A172 (cell line): ENCODE measurements around the gene TRAPPC2B.

GRCh38 chr19:56981317-56981974 lies 138.3 kb upstream of the USP29 start:
- RAMPAGE, long total RNA, result no peak

DNA sequence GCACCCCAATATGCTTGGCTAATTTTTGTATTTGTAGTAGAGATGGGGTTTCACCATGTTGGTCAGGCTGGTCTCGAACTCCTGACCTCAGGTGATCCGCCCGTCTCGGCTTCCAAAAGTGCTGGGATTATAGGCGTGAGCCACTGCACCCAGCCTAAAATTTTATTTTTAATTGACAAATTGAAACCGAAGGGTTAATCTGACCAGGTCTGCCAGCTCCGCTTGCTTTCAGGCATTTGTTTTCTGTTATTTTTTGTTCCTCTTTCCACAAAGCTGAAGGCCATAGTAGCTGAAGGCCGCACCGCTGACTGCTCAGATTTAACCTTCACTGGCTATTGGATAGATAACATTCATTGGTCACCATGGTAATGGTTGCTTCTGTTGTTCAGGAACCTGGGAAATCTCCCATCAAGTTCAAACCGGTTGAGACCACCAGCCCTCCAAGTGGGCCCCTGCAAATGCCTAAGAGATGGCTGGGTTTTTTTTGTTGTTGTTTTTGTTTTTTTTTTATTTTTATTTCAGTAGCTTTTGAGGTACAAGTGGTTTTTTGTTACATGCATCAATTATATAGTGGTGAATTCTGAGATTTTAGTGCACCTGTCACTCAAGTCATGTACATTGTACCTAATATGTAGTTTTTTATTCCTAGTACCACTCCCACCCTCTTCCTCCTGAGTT lies 124.4 kb upstream of the USP29 start:
- RAMPAGE, long total RNA, result no peak

GRCh38 chr19:57171700-57172715 lies 4.7 kb upstream of the DUXA start:
- RAMPAGE, long total RNA, result no peak

- RAMPAGE, long total RNA, result no peak
Measured at GRCh38 chr19:57239977-57240290, 498 bp upstream of the ZNF805 start.

DNA sequence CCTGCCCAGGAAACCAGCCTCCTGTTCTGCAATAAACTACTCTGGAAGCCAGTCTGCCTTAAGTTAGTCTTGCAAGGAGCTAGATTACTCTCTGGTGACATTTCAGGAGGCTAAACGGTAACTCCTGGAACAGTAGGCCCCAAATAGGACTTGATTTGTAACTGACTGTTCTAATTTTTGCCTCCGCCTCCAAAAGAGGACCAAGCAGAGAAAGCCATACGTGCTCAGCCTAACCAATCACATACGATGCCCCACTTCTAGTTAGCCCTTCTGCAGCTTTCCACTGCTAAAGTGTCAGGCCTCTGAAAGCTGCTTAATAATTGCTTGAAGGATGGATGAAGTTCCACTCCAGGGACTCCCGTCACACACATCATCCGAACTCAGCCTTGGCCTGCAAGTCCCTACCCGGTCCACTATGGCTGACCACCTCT lies 751 bp downstream of the ZNF805 start:
- RAMPAGE, long total RNA, result no peak

DNA sequence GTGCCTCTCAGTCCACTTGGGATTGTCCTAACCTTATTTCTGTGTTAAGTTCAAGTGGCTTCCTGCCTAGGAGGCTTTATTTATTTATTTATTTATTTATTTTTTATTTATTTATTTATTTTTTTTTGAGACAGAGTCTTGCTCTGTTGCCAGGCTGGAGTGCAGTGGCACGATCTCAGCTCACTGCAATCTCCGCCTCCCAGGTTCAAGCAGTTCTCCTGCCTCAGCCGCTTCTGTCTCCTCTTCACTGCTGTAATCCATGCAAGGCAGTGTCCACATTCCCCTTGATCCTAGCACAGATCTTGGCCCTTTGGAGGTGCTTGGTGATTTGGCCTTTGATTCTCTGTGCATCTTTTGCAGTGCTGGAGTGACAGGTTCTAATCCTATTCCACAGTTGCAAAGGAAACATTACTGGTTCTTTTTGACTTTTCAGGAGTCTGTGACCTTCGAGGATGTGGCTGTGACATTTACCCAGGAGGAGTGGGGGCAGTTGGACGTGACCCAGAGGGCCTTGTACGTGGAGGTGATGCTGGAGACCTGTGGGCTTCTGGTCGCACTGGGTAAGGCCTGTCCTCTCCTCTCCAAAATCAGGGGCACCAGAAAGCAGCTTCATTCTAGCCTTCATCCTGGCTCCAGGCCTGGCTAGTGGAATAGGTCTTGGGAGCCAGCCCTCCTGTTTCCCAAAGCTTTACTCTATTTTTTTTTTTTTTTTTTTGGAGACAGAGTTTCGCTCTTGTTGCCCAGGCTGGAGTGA lies 4.0 kb downstream of the ZNF460 start:
- RAMPAGE, long total RNA, result no peak

GRCh38 chr19:57362869-57363732 lies at the start of gene TRAPPC2B:
TSS of gene TRAPPC2B (plus strand) at chr19:57363551.
- RAMPAGE, long total RNA, result start-site peak on the plus strand at chr19:57363499-57363577, 263 and 327 reads in 2 replicates

DNA sequence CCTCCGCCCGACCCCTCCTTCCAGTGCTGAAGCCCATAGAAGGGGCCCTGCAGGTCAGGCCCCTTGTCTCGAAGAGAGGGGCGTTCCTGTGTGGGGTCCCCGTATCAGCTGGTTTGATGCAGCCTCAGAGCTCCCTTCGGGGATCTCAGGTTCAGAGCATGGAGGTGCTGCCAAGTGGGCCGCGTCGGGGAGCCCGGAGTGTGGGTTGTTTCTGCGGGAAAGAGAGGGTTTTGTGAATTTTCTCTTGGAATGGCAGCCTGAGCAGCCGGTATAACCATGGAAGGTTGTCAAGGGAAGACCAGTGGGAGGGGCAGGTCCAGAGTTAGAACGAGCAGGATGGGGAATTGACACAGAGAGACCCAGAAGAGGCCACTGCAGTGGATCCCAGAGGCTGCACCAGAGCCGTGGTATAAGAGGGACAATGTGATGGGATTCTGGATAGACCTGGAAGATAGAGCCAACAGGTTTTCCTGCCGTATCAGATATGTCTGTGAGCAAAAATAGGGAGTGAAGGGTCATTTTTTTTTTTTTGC lies 448 bp downstream of the TRAPPC2B start:
- RAMPAGE, long total RNA, result no peak

- RAMPAGE, long total RNA, result no peak
Measured at GRCh38 chr19:57753724-57754731, 7.4 kb downstream of the ZNF776 start.

- RAMPAGE, long total RNA, result no peak
Measured at GRCh38 chr19:57800694-57801216, 14.0 kb downstream of the ZNF552 start.

- RAMPAGE, long total RNA, result no peak
Measured at GRCh38 chr19:57815208-57815976, 679 bp upstream of the ZNF552 start.

- RAMPAGE, long total RNA, result no peak
Measured at GRCh38 chr19:57926987-57927523, 8.1 kb downstream of the ZNF418 start.

DNA sequence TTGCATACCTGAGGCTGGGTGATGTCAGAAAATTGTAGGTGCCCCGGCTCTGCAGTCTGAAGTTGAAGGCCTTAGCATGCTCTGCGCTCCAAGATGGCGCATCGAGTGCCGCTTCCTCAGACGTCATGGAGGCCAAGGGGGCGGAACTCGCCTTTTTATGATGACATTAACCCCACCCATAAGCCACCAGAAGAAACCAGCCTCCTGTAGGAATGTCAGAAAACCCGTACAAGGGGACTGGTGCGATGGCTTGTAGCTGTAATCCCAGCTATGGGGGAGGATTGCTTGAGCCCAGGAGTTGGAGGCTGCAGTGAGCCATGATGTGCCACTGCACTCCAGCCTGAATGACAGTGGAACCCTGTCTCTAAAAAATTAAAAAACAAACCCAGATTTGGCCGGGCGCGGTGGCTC lies 1.4 kb downstream of the ZNF135 start:
- RAMPAGE, long total RNA, result no peak

DNA sequence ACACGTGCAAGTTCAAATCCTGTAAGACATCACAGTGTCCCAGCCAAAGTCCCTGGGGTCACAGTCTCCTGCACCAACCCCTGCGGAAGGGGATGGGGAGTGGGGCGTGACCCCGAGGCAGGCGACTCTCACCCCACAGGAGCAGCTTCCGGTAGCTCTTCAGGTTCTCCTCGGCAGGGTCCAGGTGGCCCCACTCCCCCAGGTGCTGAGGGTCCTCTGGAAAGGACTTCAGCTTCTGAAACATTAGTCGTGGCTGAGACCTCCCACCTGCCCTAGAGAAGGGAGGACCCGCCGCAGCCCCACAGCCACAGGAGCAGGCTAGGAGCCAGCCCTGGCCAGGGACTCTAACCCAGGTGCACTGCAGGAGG lies 11.3 kb downstream of the ZSCAN18 start:
- RAMPAGE, long total RNA, result no peak

- RAMPAGE, long total RNA, result no peak
Measured at GRCh38 chr19:58361621-58362333, 774 bp downstream of the ZNF497 start.

DNA sequence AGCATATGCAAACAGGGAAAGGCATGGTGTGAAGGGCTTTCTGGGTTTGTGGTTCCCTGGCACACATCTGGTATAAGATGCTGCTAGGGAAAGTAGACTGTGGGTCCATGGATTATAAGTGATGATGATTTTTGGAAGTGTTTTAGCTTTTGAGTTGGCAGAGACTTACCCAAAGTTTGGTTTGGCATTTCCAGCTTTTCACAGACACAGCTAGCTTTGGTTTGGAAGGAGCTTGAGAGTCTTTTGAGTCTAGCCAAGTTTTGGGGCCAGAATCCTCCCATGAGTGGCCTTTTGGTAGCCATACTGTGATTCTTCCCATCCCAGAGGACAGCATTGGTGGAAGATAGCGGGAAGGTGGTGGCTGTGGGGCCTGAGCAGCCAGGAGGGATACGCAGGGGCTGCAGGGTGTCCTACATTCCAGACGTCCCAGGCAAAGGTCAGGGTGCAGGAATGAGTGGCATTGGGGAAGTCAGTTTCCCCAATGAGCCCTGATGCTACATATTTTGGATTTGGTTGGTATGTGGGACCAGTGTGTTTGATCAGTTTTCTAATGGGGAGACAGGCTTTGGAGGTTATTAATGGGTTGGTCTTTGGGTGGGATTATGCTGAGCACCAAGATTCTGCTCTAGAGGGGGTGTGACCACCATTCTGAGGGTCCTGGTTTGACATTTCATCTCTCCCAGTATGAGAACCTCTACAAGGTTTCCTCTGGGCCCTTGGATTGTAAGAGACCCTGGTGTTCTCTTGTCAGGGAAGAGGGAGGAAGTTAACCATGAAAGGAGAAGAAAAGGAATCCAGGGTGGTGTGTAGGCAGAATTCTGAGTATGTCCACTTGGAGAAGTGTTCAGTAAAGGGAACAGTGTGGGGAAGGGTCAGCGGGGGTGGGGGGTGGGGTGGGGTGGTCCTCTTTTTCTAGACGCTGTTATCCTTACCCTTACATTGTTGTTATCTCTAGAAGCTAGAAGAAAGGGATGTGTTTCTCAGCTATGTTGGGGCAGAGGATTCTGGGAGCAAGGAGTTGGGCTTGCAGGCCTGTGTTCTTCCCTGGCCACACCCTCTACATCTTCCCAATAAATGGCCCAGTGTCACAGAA lies 2.7 kb downstream of the TRIM28 start:
- RAMPAGE, long total RNA, result no peak

GRCh38 chr19:58550976-58551469 lies 3.9 kb downstream of the CHMP2A start:
- RAMPAGE, long total RNA, result no peak